Metastatic Lung Carcinoma in the Adrenal Gland (tissue), 1 donor: ENCODE measurements around a stretch of chr16.

DNA sequence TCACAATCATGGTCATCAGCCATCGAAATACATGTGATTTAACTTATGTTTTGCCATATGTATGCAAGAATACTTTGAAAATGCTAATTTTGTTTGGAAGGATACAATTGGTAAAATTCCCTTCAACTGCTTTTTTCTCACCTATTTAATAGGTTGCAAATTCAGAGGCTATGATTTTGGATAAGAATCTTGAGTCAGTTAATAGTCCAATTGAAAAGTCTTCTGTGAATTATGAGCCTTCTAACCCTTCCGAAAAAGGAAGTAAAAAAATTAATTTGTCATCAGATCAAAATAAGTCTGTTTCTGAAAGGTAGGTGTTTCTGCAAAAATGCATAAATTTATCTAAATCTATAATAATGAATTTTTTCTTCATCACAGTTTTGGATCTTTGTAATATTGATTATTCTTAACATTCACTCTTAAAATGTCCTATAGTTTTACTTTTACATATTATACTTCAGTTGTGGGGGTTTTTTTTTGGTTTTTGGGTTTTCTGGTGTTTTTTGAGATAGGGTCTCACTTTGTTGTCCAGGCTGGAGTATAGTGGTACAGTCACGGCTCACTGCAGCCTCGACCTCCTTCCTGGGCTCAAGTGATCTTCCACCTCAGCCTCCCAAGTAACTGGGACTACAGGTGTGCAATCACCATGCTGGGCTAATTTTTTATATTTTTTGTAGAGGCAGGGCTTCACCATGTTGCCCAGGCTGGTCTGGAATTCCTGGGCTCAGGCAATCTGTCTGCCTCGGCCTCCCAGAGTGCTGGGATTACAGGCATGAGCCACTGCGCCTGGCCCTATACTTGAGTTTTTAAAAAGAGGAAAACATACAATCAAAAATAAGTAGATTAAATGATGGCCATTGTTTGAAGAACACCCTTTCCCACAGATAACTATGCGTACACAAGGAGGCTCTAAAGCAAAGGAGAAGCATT is 71.6 kb downstream of the ATF7IP2 start:
- PRO-cap = no peak

GRCh38 chr16:10531958-10533063 is 48.1 kb downstream of the EMP2 start:
- PRO-cap = no peak

DNA sequence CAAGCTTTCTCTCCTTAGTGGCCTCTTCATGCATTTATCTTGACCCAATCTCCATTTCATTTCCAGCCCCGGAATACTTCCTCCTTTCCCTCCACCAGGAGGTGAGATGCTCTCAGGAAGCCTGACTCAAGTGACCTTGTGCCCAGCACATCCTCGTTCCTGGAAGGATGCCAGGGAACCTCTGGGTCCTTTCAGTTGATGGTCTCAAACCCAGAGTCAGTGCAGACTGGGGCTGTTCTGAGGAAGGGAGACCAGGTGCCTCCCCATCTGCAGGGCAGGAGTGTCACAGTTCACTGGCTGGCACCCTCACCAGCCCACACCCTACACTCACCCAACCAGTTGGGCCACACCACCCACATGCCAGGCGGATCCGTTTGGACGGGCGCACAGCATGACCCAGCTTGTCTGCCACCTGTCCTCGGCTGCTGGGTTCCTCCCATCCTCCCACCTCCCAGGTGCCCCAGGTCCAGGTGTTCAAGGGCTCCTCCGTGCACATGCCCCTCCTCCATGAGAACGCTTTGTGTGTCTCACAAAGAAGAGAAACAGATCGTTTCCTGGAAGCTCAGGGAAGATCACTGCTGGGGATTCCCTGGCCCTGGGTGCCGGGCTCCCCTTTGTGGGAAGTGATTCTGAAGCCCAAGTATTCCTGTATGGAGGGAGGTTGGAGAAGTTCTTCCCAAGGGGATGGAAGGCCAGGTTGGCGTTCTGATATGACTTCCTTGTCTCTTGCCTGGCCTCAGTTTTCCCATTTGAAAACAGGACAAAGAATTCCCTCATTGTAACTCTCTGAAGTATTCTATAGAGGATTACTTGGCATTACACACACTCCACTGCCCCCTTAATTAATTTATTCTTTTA is 14.2 kb upstream of the EMP2 start:
- PRO-cap = bidirectional peak, plus-strand start at position 545 of the sequence, minus-strand start at position 323 of the sequence

DNA sequence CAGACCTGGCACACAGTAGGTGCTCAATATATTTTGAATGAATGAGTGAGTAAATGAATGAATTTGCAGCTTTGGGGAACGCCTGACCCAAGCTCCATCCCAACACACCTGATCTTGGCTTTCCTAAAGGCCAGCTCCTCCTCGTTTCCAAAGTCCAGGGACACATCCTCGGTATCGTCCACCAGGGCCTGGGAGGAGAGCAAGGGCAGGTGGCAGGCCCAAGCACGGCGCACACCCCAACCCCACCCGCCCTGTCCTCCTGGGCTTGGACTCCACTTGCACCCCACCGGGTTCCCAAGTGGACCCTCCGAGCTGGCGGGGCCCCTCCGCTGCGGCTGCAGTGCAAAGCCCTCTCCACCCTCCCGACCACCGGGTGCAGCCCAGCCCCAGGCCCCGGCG is 600 bp downstream of the TVP23A start:
- PRO-cap = no peak

DNA sequence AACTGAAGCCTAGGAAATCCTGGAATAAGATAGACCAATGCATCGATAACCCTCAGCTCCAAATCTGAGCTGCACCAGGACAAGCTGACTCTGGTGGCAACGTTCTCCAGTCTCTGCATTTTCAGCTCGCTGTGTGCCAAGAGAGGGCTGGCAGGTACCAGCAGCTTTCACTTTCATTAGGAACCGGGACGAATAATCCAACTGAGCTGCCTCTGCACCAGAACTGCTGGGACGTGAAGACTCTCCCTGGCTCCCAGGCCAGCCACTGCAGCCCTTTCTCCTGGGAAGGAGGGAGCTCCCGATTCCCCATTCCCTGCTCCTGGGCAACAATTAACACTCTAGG is 4.8 kb downstream of the DEXI start:
- PRO-cap = no peak

DNA sequence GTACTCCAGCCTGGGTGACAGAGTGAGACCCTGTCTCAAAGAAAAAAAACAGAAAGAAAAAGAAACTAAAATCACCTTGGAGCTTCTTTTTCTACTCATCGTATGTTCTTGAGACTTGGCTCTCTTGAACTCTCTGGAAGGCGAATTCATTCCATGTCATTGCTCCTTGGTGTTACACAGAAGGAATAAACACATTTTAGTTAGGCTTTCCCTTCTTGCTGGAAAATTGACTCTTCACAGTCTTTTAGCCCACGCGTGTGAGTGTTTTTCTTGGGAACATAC is 142.4 kb downstream of the SOCS1 start:
- PRO-cap = no peak

- PRO-cap = no peak
Observed at GRCh38 chr16:11224718-11225970, 30.9 kb downstream of the SOCS1 start.

DNA sequence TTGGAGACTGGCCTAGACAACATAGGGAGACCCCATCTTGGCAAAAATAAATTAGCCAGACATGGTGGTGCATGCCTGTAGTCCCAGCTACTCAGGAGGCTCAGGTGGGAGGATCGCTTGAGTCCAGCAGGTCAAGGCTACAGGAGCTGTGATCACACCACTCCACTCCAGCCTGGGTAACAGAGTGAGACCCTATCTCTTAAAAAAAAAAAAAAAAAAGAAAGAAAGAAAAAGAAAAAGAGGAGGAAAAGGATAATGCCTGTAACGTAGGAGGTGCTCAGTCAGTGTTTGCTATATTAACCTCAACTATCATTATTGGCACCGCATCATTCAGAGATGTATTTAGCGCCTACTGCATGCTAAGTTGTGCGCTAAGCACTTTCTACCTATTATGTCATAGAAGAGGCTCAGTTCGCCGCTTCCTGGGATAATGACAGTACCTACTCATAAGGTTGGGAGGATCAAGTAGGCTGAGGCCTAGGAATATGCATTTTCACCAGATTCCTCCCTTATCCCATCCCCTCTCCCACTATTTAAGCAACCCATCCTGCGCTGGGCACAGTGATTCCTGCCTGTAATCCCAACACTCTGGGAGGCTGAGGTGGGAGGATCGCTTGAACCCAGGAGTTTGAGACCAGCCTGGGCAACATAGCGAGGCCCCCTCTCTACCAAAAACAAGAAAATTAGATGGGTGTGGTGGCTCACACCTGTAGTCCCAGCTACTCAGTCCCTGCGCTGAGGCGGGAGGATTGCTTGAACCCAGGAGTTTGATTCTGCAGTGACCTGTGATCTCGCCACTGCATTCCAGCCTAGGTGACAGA is 4.8 kb downstream of the SOCS1 start:
- PRO-cap = no peak

GRCh38 chr16:11311670-11312062 is 30.5 kb upstream of the PRM1 start:
- PRO-cap = no peak

GRCh38 chr16:11313123-11313757 is 32.0 kb upstream of the RMI2 start:
- PRO-cap = no peak

DNA sequence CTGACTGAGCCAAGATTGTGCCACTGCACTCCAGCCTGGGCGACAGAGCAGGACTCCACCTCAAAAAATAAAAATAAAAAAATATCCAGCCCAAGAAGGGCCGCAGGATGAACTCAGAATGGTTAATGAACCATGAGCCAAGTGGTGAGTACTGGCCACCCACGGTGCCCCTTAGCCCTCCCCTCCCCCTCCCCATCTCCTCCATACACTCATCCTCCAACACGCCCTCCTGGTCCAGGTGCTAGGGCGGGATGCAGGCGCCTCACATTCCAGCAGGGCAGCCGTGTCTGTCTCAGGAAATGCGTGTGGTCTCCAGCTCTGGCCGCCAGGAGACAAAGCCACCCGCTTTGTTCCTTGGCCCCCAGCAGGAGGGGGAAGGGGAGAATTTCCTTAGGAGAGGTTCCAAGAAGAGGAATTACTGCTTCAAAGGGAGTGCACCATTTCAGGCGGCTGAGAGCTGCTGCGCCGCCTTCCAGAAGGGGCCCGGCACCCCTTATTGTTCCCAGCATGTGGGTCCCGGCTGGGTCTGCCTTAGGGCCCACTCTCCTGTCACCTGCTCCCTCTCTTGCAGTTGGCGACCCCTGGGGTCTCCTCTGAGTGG is 29.8 kb upstream of the RMI2 start:
- PRO-cap = no peak

GRCh38 chr16:11549105-11549824 is 22.2 kb upstream of the ENSG00000188897 start:
- PRO-cap = no peak

- PRO-cap = no peak
Observed at GRCh38 chr16:11565455-11566198, 21.1 kb downstream of the LITAF start.

- PRO-cap = no peak
Observed at GRCh38 chr16:11596681-11597649, 10.2 kb upstream of the LITAF start.

GRCh38 chr16:11632250-11633090 is 35.8 kb upstream of the SNN start:
- PRO-cap = unidirectional peak, minus-strand start at chr16:11632708; bidirectional peak, plus-strand start at chr16:11632797, minus-strand start at chr16:11632708

GRCh38 chr16:11639847-11641149 is 28.0 kb upstream of the SNN start:
- PRO-cap = bidirectional peak, plus-strand start at chr16:11640472, minus-strand start at chr16:11640302; bidirectional peak, plus-strand start at chr16:11640738, minus-strand start at chr16:11640570

DNA sequence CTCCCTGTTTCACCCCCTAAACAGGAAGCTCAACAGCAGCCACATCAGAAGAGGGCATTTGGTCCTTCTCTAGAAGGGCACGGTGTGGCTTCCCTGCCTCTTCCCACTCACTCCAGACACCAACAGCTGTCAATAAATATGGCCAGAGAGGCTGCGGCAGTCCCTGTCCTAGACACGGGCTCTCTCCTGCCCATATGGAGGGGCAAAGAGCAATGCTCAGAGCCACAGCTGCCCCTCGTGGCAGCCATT is 29.4 kb downstream of the SNN start:
- PRO-cap = no peak

GRCh38 chr16:11698028-11698591 is 29.9 kb downstream of the SNN start:
- PRO-cap = no peak

GRCh38 chr16:11710054-11710520 is 32.6 kb downstream of the TXNDC11 start:
- PRO-cap = no peak

DNA sequence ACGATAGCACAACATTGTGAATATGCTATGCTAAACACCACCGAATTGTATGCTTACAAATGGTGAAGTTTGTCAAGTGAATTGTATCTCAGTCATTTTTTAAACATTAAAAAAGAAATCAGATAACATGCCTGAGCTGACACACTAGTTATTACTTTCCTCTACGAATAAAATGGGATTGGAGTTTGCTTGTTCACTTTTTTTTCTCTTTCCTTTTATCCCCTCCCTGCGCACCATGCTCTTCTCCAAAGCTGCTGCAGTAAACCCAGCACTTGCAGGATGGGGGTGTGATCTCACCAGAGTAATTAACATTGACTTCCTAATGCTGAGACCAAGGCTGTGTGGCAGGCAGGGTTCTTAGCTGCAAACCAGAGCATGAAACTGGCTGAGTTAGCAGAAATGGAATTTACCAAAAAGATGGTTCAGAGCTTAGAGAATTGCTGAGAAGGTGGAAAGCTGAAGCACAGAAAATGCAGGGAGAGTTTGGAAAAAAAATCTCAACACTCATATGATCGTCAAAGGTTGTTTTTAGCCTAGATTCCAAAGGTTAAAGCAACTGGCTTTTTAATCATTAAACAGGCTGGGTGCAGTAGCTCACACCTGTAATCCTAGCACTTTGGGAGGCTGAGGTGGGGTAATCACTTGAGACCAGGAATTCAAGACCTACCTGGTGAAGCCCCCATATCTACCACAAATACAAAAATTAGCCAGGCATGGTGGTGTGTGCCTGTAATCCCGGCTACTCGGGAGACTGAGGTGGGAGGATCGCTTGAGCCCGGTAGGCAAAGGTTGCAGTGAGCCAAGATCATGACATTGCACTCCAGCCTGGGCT is 5.7 kb upstream of the TXNDC11 start:
- PRO-cap = no peak